Neuron (in vitro differentiated cells): ENCODE measurements around a stretch of chr22.

DNA sequence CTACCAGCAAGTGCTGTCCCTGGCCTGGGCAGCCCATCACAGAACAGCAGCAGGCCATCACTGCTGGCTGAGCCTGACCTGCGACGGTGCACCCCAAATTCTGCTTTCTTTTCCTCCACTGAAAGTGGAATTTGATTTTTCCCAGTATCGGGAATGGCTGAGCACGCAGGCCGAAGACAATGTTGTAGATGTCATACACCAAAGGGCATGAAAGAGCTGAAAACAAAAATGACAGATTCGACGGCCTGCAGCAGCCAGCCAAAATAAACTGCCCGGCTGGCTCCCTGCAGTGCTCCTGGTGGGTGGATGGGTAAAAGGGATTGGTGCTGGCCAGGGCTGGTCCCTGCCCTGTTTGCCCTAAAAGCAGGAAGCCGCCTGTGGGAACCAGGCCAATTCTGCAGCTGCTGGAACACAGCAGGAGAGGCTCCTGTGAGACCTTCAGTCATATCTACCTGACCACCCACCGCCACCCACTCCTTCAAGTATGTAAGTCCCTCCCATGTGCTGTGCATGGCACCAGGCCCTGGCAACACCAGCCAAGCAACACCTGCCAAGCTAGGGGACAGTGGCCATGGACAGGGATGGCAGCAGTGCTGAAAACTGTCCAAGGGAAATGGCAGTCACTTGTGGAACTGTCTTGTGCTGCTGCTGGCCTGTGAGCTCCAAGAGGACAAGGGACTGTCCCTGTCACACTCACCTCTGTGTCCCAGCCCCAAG lies 48.6 kb upstream of the ARFGAP3 start:
- PRO-cap: no peak

DNA sequence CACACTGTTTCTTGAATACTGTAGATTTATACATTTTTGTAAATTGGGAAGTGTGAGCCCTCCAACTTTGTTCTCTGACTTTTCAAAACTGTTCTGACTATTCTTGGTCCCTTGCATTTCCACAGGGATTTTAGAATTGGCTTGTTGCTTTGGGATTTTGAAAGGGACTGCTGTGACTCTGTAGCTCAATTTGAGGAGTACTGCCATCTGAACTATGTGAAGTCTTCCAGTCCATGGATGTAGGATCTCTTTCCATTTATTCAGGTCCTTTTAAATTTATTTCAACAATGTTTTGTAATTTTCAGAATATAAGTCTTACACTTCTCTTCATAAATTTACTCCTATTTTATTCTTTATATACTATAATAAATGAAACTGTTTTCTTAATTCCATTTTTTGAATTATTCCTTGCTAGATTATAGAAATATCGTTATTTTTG lies 72.1 kb downstream of the PACSIN2 start:
- PRO-cap: no peak

DNA sequence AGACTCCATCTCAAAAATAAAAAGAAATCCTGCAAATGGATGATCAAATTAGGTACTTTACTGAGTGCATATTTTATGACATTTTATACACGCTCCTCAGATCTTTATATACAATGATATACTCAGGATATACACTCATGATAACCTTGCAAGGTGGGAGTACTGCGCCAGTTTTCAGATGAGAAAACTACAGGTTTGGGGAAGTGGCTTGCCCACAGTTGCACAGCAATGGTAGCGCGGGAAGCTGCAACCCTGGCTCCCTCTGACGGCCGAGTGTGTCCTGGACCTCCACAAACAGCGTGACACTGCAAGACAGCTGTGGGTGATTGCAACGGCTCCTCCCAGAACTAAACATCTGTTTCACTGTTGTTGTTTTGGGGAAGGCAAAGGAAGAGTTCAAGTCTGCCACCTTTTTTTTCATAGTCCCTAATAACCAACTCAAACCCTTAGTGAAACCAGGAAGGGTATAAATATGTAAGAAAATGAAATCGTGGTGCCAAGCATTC lies 47.0 kb downstream of the PACSIN2 start:
- PRO-cap: no peak

DNA sequence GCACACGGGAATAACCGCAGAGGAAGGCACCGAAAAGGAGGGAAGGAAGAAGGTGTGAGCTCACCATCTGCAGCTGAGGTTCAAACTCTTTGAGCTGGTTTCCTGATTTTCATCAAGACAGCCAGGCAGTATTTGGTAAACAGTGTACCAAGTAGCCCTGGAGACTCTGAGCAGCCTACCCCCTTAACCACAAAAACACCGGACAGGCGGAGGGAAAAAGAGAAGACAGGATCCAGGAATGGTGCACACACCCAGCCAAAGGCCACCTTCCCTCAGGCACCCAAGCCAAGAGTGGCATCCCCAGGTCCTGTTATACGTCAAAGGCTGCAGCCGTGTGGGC lies 1.3 kb downstream of the PACSIN2 start:
- PRO-cap: no peak

DNA sequence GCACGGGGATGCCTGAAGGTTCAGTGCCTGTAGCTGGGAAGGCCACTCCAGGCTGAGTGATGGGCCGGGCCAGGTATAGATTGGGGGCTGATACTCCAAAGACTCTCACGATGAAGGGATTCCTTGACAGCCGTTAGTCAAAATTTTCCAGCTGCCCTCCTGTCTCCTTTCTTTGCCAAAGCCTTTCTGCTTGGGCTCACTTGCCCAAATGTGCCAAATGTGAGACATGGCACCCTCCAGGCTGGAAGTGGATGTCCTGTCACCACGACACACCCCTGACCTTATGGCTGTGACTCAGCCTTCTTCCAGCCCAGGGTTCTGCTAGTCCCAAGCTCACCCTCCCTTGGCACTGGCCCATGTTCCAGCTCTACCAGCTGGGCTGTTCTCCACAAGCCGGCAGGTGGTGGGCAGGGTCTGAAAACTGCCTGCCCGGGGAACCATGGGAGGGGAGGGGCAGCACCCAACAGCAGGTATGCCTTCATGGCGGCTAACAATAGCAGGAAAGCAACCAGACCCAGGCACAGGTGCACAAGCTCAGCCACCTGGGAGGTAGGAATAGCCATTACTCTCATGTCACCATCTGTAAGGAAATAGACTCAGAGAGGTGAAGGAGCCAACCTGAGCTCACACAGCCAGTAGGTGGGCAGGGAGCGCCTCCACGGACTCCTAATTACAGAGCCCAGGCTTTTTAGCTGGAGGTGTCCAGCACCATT lies 13.4 kb upstream of the PACSIN2 start:
- PRO-cap: no peak

GRCh38 chr22:43114826-43115530 lies 4.4 kb downstream of the BIK start:
- PRO-cap: no peak

DNA sequence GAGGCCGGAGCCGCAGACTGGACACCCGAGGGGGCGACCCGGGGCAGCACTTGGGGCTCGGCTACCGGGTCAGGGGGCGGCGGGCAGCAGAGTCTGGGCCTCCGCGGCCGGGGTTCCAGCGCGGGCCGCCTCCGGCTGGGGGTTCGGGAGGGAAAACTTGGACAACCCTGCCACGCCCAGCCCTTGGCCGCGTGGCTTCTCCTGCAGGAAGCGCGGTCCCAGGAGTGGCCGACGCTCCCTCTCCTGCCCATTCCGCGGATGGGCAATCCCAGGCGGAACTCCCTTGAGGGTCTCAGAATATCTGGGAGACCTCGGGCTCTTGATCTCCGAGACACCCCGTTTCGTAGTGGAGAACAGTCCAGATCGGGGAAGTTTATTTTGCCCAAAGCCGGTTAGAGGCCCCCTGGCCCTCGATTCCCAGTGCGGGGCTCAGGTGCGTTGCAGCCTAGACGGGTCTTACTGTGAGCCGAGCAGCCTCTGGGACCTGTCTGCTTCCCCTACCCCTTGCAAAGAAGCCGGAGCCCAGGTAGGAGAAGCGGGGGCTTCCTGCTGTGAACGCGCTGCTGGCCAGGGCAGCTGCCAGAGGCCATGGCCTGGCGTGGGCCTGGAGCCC lies 442 bp downstream of the TSPO start:
- PRO-cap: no peak

GRCh38 chr22:43159670-43160394 lies 8.5 kb downstream of the TSPO start:
- PRO-cap: no peak

GRCh38 chr22:43162478-43163393 lies 11.4 kb downstream of the TSPO start:
- PRO-cap: no peak

GRCh38 chr22:43185480-43186441 lies 1.2 kb downstream of the TTLL12 start:
- PRO-cap: unidirectional peak, plus-strand start at chr22:43185718

DNA sequence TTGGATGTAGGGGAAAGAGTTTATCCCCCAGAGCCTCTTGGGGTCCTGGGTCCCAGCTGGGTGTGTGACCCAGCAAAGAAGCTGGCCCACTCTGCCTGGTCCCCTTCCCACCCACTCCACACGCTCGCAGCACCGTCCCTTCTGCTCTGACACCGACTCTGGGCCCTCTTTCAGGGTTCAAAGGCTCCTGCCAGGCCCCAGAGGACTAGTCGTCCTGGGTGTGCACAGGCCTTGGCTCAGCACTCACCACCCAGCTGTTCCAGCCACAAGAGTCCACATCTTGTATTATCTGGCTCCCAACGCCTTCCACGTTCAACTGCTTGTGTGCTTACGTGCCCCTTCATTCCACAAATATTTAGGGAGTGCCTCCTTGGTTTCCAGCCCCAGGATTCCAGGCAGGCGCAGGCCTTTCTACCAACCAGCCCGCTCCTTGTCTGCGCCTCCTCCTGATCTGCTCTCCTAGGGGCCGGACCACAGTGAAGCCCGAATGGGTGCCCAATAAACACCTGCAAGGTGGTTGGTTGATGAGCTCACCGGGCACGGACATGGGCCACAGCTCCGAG lies 70.9 kb downstream of the SCUBE1 start:
- PRO-cap: no peak

- PRO-cap: no peak
Observed at GRCh38 chr22:43295161-43295731, 47.9 kb downstream of the SCUBE1 start.

- PRO-cap: no peak
Observed at GRCh38 chr22:43399740-43400153, 12.1 kb upstream of the MPPED1 start.

DNA sequence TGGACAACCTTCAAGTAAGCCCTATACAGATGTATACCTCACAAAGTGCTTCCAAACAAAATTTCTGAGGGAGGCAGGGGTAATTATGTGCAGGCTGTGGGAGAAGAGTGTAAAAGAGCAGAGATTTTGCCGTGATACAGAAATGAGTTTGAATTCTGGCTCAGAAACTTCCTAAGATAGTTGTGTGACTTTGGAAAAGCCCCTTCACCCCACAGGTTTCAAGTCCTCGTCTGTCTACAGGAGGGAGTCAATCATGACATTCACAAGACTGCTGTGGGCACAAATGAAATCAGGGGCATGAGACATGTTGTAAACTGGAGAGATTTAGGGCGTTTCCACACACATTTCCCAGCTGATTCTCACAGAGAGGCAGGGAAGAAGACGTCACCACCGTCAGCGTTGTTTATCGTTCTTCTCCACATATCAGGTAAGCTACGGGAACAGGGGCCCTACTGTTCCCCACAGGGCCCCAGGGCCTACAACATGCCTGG lies 554 bp downstream of the EFCAB6 start:
- PRO-cap: no peak

DNA sequence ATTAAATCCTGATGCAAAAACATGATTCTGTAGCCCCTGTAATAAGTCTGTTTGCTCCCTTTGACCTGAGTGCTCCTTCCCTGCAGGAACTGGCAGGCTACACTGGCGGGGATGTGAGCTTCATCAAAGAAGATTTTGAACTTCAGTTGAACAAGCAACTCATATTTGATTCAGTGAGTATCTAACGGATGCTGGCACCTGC lies 22.4 kb downstream of the SAMM50 start:
- PRO-cap: no peak

- PRO-cap: no peak
Observed at GRCh38 chr22:44026538-44027772, 2.9 kb downstream of the PARVB start.

DNA sequence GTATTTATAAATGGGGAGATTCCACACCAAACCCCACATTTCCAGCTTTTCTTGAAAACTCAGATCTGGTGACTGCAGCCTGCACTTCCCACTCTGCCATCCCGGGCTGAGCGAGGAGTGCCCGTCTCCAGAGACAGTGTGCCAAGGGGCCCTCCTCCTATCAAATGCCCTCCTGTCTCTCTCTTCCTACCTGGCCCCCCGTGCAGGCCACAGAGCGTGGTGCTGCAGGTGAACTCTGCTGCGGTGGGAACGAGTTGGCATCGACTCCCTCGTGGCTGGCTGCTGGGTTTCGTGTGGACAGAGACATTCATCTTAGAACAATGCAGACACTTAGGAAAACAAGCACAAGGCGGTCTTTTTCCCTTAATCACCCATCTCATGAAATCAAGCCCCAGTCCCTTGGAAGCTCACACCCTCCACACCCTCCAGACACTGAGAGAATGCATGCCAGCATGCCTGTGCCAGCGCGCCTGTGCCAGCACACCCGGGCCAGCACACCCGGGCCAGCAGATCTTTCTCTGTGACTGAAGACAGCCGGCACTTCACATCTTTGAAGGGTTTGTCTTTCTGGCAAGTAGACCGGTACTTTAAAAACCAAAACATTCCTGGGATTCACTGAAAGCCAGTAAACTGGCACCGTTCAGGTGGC lies 65.0 kb downstream of the PARVB start:
- PRO-cap: no peak

GRCh38 chr22:44201848-44202864 lies 21.4 kb downstream of the PARVG start:
- PRO-cap: no peak

- PRO-cap: no peak
Observed at GRCh38 chr22:44325721-44326327, 13.1 kb upstream of the SHISAL1 start.

GRCh38 chr22:44357812-44358359 lies 45.1 kb upstream of the SHISAL1 start:
- PRO-cap: no peak